ENCODE measurements around a stretch of chr5.

- PRO-cap, 2 experiments, result no peak in any of the 2 experiments
Measured at GRCh38 chr5:26236881-26237273, 801.5 kb downstream of the CDH9 start.

- PRO-cap, 2 experiments, result no peak in any of the 2 experiments
Measured at GRCh38 chr5:27471848-27473283, 434.0 kb upstream of the CDH9 start.

- PRO-cap, 2 experiments, result no peak in any of the 2 experiments
Measured at GRCh38 chr5:27473284-27473854, 435.0 kb upstream of the CDH9 start.

GRCh38 chr5:27491528-27492786, 453.6 kb upstream of the CDH9 start:
- PRO-cap, 2 experiments, result no peak in any of the 2 experiments

GRCh38 chr5:28810235-28810734, 1771.9 kb upstream of the CDH9 start:
- PRO-cap, 2 experiments, result no peak in any of the 2 experiments

- PRO-cap, 2 experiments, result no peak in any of the 2 experiments
Measured at GRCh38 chr5:30823739-30824127, 369.8 kb upstream of the CDH6 start.

DNA sequence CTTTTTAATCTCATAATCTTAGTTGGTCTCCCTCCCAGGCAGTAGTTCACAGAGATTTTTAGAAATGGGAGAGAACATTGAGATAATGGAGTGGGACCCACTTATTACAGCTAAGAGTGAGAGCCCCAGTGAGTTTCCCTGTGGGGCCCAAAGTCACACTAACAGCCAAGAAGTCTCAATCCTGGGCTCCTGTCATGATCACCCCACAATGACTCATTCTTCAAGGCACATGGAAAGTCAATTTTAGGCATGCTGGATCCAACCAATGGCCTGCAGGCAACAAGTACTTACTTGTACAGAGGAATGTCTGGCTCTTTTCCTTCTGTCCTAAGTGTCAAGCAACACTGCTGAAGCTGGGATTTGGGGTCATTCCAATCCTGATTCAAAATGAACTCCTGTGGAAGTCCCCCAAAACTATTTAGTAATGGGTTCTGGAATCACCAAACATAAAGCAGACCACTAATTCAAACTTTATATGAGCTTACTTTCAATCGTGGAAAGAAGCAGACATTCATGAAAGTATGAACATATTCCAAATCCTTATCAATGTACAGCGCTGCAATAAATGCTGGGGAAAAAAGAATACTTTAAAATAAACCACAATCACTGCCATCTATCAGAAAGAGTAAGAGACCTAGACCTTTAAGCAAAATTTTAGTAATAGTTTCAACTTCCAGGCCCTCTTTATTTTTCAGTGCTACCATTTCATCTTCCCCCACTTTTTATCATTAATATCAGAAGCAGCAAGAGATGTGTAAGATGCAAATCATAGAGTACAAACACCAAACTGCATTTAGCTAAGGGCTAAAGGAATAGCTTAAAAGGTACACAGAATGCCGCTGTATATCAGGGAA, 122.9 kb downstream of the DROSHA start:
- PRO-cap, 2 experiments, result no peak in any of the 2 experiments

DNA sequence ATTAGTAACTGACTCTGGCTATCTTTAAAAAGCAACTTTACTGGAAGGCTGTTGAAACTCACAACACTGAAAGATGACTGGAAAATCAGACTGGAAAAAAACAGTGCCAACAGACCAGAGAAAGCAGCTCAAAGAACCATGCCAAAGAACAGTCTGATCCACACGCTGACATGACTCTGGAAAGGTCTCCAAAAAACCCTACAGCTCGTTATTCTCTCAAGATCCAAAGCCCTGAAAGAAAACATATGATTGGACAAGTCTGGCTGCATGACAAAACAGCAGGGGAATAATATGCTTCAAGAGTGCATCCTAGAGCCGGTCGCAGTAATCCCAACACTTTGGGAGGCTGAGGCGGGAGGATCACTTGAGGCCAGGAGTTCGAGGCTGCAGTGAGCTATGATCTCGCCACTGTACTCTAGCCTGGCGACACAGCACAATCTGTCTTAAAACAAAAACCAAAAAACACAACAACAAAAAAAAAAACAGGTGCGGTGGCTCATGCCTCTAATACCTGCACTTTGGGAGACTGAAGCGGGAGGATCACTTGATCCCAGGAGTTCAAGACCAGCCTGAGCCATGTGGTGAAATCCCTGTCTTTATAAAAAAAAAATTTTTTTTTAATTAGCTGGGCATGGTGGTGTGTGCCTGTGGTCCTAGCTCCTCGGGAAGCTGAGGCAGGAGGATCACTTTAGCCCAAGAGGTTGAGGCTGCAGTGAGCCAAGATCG, 5.4 kb downstream of the GOLPH3 start:
- PRO-cap, 2 experiments, result no peak in any of the 2 experiments

GRCh38 chr5:32310990-32311805, 1.5 kb downstream of the MTMR12 start:
- PRO-cap, 2 experiments, result no peak in any of the 2 experiments

GRCh38 chr5:32399872-32400304, 44.7 kb downstream of the ZFR start:
- PRO-cap, 2 experiments, result no peak in any of the 2 experiments

DNA sequence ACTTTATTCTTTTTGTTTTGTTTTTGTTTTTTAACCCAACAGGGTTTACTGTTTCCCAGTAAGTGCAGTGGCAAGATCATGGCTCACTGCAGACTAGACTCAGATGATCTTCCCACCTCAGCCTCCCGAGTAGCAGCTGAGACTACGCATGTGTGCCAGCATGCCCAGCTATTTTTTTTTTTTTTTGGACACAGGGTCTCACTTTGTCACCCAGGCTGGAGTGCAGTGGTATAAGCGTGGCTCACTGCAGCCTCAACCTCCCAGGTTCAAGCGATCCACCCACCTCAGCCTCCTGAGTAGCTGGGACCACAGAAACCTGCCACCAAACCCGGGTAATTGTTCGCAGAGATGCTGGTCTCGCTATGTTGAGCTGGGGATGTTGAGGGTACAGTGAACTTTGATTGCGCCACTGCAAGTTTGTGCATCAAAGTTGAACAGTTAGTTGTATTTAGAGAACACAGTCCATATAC, 12.7 kb downstream of the ZFR start:
- PRO-cap, 2 experiments, result no peak in any of the 2 experiments

GRCh38 chr5:32537330-32537972, 47.9 kb upstream of the SUB1 start:
- PRO-cap, 2 experiments, result no peak in any of the 2 experiments

- PRO-cap, 2 experiments, result no peak in any of the 2 experiments
Measured at GRCh38 chr5:33319758-33320212, 121.0 kb upstream of the TARS1 start.

GRCh38 chr5:33439774-33440256, 950 bp upstream of the TARS1 start:
- PRO-cap, 2 experiments, result no peak in any of the 2 experiments

- PRO-cap, 2 experiments, result no peak in any of the 2 experiments
Measured at GRCh38 chr5:34008608-34008984, 746 bp upstream of the AMACR start.

- PRO-cap, 2 experiments, result no peak in any of the 2 experiments
Measured at GRCh38 chr5:34189234-34190241, 146.5 kb upstream of the C1QTNF3 start.

DNA sequence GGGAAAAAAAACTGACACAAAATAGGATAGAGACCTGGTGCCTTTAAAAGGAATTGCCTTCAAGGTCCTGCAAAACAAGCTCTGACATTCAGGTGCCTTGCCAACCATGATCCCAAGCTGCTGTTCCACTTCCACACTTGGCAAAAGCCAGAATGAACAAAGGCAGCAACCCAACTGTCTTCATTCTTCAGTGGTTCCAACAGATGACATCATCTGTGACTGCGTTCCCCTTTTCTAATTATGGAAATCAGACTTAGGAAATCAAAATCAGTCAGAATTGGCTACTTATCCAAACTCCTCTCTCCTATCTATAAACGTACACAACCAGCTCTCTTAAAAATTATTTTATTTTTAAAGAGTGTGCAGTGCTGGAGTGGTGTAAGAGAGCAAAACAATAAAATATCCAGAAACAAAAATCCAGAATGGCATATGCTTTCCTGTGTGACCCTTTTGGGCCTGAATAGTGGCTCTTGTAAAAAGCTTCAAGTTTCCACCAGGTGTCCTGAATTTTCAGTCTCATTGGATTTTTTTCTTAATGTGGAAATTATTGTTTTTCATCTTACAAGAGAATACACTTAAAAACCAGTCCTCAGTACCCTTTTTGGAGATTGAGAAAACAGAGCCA, 103.8 kb upstream of the RAI14 start:
- PRO-cap, 2 experiments, result no peak in any of the 2 experiments

- PRO-cap, 2 experiments, result no peak in any of the 2 experiments
Measured at GRCh38 chr5:34556289-34556669, 99.8 kb upstream of the RAI14 start.

- PRO-cap, 2 experiments, result no peak in any of the 2 experiments
Measured at GRCh38 chr5:34570490-34571821, 85.2 kb upstream of the RAI14 start.

GRCh38 chr5:34658016-34658457, 1.9 kb downstream of the RAI14 start:
- PRO-cap, 2 experiments, result no peak in any of the 2 experiments

Measured in monocyte (primary cell).